K562 (cell line): ENCODE data around the genes MERTK and CKAP2L.

DNA sequence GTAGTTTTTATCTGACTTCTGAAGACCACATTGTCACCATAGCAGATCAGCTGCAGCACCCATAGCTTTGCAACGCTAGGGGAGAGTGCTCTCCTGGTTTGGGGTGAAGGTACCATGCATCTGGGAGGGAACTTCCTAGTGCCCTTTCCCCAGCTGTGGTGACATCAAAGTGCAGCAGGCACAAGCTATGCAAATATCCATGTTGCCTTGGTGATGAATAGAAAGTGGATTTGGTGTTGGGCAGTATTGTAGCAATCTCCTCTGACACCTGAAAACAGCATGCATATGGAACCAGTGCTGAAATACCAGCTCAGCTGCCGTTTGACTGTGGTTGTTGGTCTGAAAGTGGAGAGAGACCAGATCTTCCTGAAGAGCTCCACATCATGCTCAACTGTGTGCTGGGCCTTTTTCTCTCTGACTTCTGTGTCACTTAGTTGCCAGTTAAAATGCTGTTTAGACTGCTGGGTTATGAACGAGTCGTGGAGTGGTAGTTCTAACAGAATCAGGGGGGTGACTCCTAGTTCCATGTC, 37.1 kb downstream of the BCL2L11 start:
- RAMPAGE, long total RNA: no peak
- RRBS: no CpG with 5 or more reads among the region's 4 CpGs
PRO-cap:
- standard: no peak
- CoPRO, capped RNA only, 2 experiments: no peak in any of the 2 experiments
- CoPRO, capped and uncapped RNA, 2 experiments: no peak in any of the 2 experiments
- CoPRO, uncapped RNA only, 2 experiments: peak in 1 of 2 experiments; most common minus-strand start position 283 of the sequence (in 1)
CAGE:
- cytosol, long polyA plus RNA: no peak
- long polyA plus RNA: no peak
- nucleolus, long total RNA: no peak
- nucleus, long polyA plus RNA: no peak

DNA sequence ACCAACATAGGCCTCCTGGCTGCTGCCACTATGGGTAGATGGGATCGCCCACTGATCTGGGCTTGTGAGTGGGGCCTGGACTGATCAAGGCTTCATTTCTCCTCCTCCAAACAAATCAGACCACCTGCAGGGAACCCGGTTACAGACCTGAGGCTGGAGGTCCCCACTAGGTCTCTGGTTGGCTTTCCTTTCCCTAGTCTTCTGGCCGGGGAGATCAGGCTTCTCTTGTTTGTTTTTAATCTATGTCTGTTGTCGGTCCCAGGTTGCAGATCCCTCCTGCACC, 253.3 kb downstream of the ANAPC1 start:
- RAMPAGE, long total RNA: no peak
- RRBS: no CpG with 5 or more reads among the region's 4 CpGs
PRO-cap:
- standard: no peak
- CoPRO, capped RNA only, 2 experiments: no peak in any of the 2 experiments
- CoPRO, capped and uncapped RNA, 2 experiments: no peak in any of the 2 experiments
- CoPRO, uncapped RNA only, 2 experiments: no peak in any of the 2 experiments
CAGE:
- cytosol, long polyA plus RNA: no peak
- long polyA plus RNA: no peak
- nucleolus, long total RNA: no peak
- nucleus, long polyA plus RNA: no peak

- RAMPAGE, long total RNA: no peak
- RRBS: no CpG with 5 or more reads among the region's 2 CpGs
PRO-cap:
- standard: no peak
- CoPRO, capped RNA only, 2 experiments: no peak in any of the 2 experiments
- CoPRO, capped and uncapped RNA, 2 experiments: no peak in any of the 2 experiments
- CoPRO, uncapped RNA only, 2 experiments: no peak in any of the 2 experiments
CAGE:
- cytosol, long polyA plus RNA: no peak
- long polyA plus RNA: no peak
- nucleolus, long total RNA: no peak
- nucleus, long polyA plus RNA: no peak
Measured at GRCh38 chr2:111736231-111736543, 147.8 kb downstream of the ANAPC1 start.

DNA sequence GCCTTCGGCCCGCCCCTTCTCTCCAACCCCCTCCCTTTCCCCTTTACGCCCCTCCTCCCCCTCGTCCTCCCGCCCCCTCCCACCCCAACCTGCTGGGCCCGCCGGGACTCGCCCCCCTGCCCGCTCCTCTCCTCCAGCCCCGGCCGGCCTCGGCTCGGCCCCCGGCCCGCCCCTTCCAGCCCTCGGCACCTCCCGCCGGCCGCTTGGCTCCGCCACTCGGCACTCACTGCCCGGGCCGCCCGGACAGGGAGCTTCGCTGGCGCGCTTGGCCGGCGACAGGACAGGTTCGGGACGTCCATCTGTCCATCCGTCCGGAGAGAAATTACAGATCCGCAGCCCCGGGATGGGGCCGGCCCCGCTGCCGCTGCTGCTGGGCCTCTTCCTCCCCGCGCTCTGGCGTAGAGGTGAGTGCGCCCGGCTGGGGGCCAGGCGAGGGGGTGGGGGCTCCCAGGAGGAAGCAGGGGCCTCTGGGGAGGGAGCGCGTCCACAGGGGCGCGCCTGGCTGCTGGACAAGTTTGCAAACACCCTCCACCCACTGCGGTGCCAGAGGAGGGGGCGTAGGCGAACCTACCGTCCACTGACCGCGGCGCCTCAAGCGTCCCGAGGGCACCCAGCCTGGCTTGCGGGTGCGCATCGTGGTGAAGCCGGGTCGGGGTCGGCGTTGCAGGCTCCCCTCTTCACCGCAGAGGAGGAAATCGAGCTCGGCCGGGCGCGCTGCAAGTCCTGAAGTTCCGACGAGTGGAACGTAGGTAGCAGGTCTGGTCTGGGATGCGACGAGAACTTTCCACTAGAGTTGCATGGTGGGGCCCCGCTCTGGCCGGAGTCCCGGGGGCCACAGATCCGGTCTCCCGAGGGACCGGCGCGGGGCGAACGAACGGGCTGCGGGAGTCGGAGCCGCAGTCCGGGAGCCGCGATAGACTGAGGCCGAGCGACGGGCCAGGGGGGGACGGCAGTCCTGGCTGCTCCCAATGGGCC, at the start of gene MERTK:
Gene MERTK, plus strand, starts transcription at position 215 of the 975 bp plus-strand sequence.
- RAMPAGE, long total RNA: no peak
- RRBS: 35% methylated on average over 32 of the region's 96 CpGs
PRO-cap:
- standard: bidirectional peak, plus-strand start at position 215 of the sequence, minus-strand start outside the sequence; unidirectional peak, minus-strand start at position 395 of the sequence
- CoPRO, capped RNA only, 2 experiments: peak in 2 of 2 experiments; most common plus-strand start position 215 of the sequence (in 2)
- CoPRO, capped and uncapped RNA, 2 experiments: peak in 2 of 2 experiments; most common plus-strand start position 215 of the sequence (in 2)
- CoPRO, uncapped RNA only, 2 experiments: peak in 1 of 2 experiments; most common plus-strand start position 215 of the sequence (in 1); most common minus-strand start position 115 of the sequence (in 1)
CAGE:
- cytosol, long polyA plus RNA: no peak
- long polyA plus RNA: no peak
- nucleolus, long total RNA: no peak
- nucleus, long polyA plus RNA: no peak

DNA sequence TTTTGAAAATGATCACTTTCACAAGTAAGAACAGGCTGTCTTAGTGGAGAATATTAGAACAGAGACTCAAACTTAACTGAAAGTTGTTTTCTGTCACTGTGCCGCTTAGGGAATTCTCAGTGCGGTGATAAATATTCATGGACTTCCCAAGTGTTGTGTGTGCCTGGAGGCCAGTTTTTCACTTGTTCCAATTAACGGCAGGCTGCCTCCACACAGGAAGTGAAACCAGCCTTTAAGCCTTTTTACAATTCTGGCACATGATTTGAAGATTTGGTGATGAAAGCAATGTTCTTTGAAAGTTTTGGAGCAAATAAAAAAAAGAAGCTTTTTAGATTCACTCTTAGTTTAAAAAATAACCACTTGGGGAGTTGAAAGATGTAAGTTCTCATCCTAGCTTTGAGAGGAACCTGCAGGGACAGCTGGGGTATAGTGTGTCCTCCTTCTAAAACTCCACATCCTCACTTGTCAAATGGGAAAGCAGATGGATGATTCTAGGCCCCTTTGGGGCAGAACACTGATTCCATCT, 8.1 kb downstream of the MERTK start:
- RAMPAGE, long total RNA: no peak
- RRBS: no CpG with 5 or more reads among the region's 3 CpGs
PRO-cap:
- standard: no peak
- CoPRO, capped RNA only, 2 experiments: no peak in any of the 2 experiments
- CoPRO, capped and uncapped RNA, 2 experiments: no peak in any of the 2 experiments
- CoPRO, uncapped RNA only, 2 experiments: no peak in any of the 2 experiments
CAGE:
- cytosol, long polyA plus RNA: no peak
- long polyA plus RNA: no peak
- nucleolus, long total RNA: no peak
- nucleus, long polyA plus RNA: no peak

- RAMPAGE, long total RNA: no peak
- RRBS: no CpG with 5 or more reads among the region's 33 CpGs
PRO-cap:
- standard: no peak
- CoPRO, capped RNA only, 2 experiments: no peak in any of the 2 experiments
- CoPRO, capped and uncapped RNA, 2 experiments: no peak in any of the 2 experiments
- CoPRO, uncapped RNA only, 2 experiments: no peak in any of the 2 experiments
CAGE:
- cytosol, long polyA plus RNA: no peak
- long polyA plus RNA: no peak
- nucleolus, long total RNA: no peak
- nucleus, long polyA plus RNA: no peak
Measured at GRCh38 chr2:112055780-112056255, 749 bp downstream of the TMEM87B start.

GRCh38 chr2:112181650-112182353, 43.6 kb downstream of the FBLN7 start:
- RAMPAGE, long total RNA: no peak
- RRBS: 84% methylated on average over 21 of the region's 53 CpGs
PRO-cap:
- standard: no peak
- CoPRO, capped RNA only, 2 experiments: no peak in any of the 2 experiments
- CoPRO, capped and uncapped RNA, 2 experiments: no peak in any of the 2 experiments
- CoPRO, uncapped RNA only, 2 experiments: no peak in any of the 2 experiments
CAGE:
- cytosol, long polyA plus RNA: no peak
- long polyA plus RNA: no peak
- nucleolus, long total RNA: no peak
- nucleus, long polyA plus RNA: no peak

DNA sequence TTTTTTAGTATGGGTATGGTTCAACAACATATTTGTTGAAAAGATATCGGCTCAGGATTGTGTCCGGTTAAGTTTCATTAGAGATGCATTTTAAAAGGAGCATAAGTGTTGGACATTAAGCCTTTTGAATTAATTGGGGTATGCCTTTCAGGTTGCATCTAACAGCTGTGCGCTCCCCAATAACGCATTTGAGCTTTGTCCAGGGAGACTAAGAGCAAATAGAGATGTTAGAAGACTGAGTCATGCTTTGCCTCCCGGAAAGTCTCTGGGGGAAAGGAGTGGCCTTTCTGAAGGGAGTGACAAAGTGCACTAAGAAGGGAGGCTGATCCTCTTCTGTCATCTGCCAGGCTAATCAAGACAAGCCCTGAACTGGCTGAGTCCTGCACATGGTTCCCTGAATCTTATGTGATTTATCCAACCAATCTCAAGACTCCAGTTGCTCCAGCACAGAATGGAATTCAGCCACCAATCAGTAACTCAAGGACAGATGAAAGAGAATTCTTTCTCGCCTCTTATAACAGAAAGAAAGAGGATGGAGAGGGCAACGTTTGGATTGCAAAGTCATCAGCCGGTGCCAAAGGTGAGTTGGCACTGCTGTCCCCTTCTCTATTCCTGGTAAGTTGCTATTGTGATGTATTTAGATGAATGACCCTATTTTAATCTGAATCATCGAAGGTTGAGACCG, 12.0 kb downstream of the TTL start:
- RAMPAGE, long total RNA: no peak
- RRBS: no CpG with 5 or more reads among the region's 10 CpGs
PRO-cap:
- standard: no peak
- CoPRO, capped RNA only, 2 experiments: no peak in any of the 2 experiments
- CoPRO, capped and uncapped RNA, 2 experiments: no peak in any of the 2 experiments
- CoPRO, uncapped RNA only, 2 experiments: no peak in any of the 2 experiments
CAGE:
- cytosol, long polyA plus RNA: no peak
- long polyA plus RNA: no peak
- nucleolus, long total RNA: no peak
- nucleus, long polyA plus RNA: no peak

DNA sequence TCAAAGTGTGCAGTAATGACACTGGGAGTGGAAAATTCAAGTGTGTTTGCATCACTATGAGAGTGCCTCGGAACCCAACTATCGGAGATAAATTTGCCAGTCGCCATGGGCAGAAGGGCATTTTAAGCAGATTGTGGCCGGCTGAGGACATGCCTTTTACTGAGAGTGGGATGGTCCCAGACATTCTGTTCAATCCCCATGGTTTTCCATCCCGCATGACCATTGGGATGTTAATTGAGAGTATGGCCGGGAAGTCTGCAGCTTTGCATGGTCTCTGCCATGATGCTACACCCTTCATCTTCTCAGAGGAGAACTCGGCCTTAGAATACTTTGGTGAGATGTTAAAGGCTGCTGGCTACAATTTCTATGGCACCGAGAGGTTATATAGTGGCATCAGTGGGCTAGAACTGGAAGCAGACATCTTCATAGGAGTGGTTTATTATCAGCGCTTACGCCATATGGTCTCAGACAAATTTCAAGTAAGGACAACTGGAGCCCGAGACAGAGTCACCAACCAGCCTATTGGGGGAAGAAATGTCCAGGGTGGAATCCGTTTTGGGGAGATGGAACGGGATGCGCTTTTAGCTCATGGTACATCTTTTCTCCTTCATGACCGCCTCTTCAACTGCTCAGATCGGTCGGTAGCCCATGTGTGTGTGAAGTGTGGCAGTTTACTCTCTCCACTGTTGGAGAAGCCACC, 9.4 kb upstream of the CHCHD5 start:
- RAMPAGE, long total RNA: no peak
- RRBS: no CpG with 5 or more reads among the region's 17 CpGs
PRO-cap:
- standard: no peak
- CoPRO, capped RNA only, 2 experiments: no peak in any of the 2 experiments
- CoPRO, capped and uncapped RNA, 2 experiments: no peak in any of the 2 experiments
- CoPRO, uncapped RNA only, 2 experiments: peak in 2 of 2 experiments; most common plus-strand start position 233 of the sequence (in 2); most common minus-strand start position 82 of the sequence (in 1)
CAGE:
- cytosol, long polyA plus RNA: no peak
- long polyA plus RNA: no peak
- nucleolus, long total RNA: no peak
- nucleus, long polyA plus RNA: no peak

- RAMPAGE, long total RNA: no peak
- RRBS: no CpG with 5 or more reads among the region's 12 CpGs
PRO-cap:
- standard: unidirectional peak, plus-strand start at chr2:112644415
- CoPRO, capped RNA only, 2 experiments: no peak in any of the 2 experiments
- CoPRO, capped and uncapped RNA, 2 experiments: no peak in any of the 2 experiments
- CoPRO, uncapped RNA only, 2 experiments: no peak in any of the 2 experiments
CAGE:
- cytosol, long polyA plus RNA: no peak
- long polyA plus RNA: no peak
- nucleolus, long total RNA: no peak
- nucleus, long polyA plus RNA: no peak
Measured at GRCh38 chr2:112644081-112644948, 1.4 kb upstream of the SLC20A1 start.

DNA sequence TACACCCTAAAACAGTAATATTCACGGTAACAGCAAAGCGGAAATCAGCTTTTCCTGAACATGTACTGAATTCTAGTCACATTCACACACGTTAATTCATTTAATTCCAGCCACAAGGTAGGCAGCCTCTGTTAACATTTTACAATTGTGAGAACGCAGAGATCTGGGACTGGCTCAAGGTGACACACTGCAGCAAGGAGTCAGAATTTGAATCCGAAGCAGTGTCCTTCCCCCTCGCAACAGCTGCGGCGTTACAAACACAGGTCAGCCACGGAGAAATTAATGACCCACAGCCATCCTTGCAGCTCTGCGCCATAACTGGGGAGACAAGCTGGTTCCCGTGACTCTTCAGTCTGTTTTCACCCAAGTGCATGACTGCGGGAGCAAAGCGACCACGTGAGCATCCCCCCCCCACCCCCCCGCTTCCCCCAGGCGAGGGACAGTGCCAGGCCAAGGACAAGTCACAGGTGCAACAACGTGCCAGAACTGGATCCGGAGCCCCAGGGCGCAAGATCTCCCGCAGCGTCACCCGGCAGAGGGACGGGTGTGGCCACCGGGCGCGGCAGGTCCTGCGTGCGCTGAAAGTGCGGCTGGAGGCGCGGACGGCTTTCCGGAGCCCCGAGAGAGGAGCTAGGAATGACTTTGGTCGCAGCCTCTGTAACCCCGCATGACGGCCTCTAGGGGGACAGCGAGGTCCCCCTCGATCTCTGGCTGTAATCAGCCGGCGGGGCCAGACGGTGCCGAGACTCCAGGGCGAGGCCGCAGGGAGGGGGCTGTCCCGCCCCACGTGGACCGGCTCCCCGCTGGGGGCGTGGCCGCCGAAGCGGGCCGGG, 574 bp upstream of the SLC20A1 start:
- RAMPAGE, long total RNA: no peak
- RRBS: 2% methylated on average over 29 of the region's 54 CpGs
PRO-cap:
- standard: bidirectional peak, plus-strand start at position 535 of the sequence, minus-strand start at position 320 of the sequence; bidirectional peak, plus-strand start outside the sequence, minus-strand start at position 769 of the sequence
- CoPRO, capped RNA only, 2 experiments: peak in 2 of 2 experiments; most common plus-strand start position 453 of the sequence (in 1); most common minus-strand start position 634 of the sequence (in 2)
- CoPRO, capped and uncapped RNA, 2 experiments: peak in 2 of 2 experiments; most common plus-strand start position 476 of the sequence (in 1); most common minus-strand start position 320 of the sequence (in 2)
- CoPRO, uncapped RNA only, 2 experiments: peak in 2 of 2 experiments; most common plus-strand start position 429 of the sequence (in 1); most common minus-strand start position 703 of the sequence (in 2)
CAGE:
- cytosol, long polyA plus RNA: no peak
- long polyA plus RNA: no peak
- nucleolus, long total RNA: no peak
- nucleus, long polyA plus RNA: no peak

GRCh38 chr2:112650569-112651563, 5.1 kb downstream of the SLC20A1 start:
- RAMPAGE, long total RNA: no peak
- RRBS: no CpG with 5 or more reads among the region's 5 CpGs
PRO-cap:
- standard: no peak
- CoPRO, capped RNA only, 2 experiments: peak in 1 of 2 experiments; most common plus-strand start chr2:112651379 (in 1)
- CoPRO, capped and uncapped RNA, 2 experiments: peak in 1 of 2 experiments; most common plus-strand start chr2:112651017 (in 1)
- CoPRO, uncapped RNA only, 2 experiments: peak in 2 of 2 experiments; most common plus-strand start chr2:112650799 (in 1)
CAGE:
- cytosol, long polyA plus RNA: no peak
- long polyA plus RNA: no peak
- nucleolus, long total RNA: no peak
- nucleus, long polyA plus RNA: no peak

DNA sequence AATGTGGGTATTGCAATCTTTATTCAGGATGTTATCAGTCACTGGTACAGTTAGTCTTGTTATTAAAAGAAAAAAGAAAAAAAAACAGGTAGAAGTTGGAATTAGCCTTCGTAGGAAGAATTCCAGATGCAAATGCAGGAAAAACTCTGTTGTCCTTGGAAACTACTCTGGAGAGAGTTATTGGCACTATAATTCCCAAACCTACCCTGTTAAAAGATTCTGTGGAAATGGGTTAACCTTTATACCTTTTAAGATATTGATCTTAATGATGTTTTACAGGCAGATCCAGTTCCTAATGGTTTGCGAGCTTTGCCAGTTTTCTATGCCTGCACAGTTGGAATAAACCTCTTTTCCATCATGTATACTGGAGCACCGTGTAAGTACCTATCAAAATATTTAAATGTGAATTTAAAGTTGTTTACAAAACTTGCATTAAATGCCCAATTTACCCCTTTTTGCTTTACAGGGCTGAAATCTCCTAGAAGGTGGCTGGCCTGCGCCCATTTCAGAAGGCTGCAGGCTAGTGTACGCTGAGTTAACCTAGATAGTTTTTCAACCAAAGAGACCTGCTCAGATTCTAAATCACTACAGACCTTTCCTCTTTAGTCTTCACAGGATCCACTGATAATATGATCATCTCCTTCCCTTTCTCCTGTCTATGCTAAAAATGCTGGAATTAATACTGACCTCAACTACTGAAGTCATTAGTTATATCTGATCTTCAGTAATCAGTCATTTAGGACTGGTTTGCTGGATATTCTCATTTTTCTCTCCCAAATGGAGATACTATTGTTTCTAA, 6.9 kb downstream of the SLC20A1 start:
- RAMPAGE, long total RNA: no peak
- RRBS: no CpG with 5 or more reads among the region's 5 CpGs
PRO-cap:
- standard: no peak
- CoPRO, capped RNA only, 2 experiments: peak in 1 of 2 experiments; most common plus-strand start position 453 of the sequence (in 1)
- CoPRO, capped and uncapped RNA, 2 experiments: no peak in any of the 2 experiments
- CoPRO, uncapped RNA only, 2 experiments: peak in 2 of 2 experiments; most common plus-strand start position 189 of the sequence (in 1)
CAGE:
- cytosol, long polyA plus RNA: no peak
- long polyA plus RNA: no peak
- nucleolus, long total RNA: no peak
- nucleus, long polyA plus RNA: no peak

DNA sequence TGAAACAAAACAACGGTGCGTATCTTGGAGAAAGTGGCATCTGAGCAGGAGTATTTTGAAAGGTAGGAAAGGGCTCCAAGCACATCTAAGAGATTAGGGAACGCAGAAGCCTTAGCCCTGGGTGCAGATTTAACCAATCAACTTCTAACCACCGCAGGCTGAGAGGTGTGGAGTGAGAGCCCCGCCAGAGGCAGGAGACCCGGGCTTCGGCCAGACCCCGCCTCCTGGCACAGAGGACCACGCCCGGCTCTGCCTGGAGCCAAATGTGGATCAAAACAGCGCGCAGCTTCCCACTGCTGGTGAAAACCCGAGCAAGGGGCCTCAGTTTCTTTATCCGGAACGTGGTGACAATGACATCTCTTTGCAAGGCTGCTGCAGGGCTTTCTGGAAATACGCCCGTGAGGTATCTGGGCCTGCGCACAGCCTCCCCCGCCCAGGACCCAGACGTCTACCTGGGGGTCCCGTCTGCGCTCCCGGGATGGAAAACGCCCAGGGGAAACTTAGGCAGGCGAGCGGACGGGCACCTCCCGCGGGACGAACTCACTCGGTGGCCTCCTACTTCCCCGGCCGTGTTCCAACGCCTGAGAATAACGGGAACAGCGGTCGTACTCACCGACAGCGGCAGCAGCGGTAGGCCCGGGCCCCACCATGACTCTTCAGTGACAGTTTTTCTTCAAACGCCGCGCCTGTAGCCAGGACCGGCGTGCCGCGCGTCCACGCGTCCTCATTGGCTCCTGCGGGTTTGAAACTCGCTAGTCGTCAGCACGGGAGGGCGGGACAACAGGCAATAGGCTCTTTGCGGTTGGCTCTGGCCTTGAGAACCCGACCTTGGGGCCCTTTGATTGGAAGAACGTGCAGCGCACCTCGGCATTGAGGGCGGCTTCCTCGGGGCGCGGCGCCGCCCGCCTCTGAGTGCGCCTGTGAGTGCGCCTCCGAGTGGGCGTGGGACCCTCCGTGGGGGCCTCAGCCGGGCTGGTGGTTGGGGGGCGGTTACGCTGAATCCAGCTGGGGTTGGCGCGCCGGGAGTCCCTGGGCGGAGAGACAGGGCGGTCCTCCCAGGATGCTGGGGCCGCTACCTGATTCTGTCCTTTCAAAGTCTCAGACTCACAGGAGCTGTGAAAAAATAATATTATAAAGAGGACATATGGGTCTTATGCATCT, at the start of gene CKAP2L:
Gene CKAP2L, minus strand, starts transcription at position 661 of the 1,161 bp plus-strand sequence.
- RAMPAGE, long total RNA: start-site peak on the minus strand centred at position 682 of the sequence, 58 bp wide, 1,189 and 611 reads in 2 replicates
- RRBS: 2% methylated on average over 31 of the region's 82 CpGs
PRO-cap:
- standard: unidirectional peak, plus-strand start at position 240 of the sequence; bidirectional peak, plus-strand start at position 870 of the sequence, minus-strand start at position 661 of the sequence
- CoPRO, capped RNA only, 2 experiments: peak in 2 of 2 experiments; most common plus-strand start position 870 of the sequence (in 2); most common minus-strand start position 661 of the sequence (in 1)
- CoPRO, capped and uncapped RNA, 2 experiments: peak in 2 of 2 experiments; most common plus-strand start position 870 of the sequence (in 2); most common minus-strand start position 729 of the sequence (in 2)
- CoPRO, uncapped RNA only, 2 experiments: peak in 1 of 2 experiments; most common plus-strand start position 306 of the sequence (in 1); most common minus-strand start position 57 of the sequence (in 1)
CAGE:
- cytosol, long polyA plus RNA: start-site peak on the minus strand centred at position 667 of the sequence, 19 bp wide, 453 and 267 reads in 2 replicates
- long polyA plus RNA: start-site peak on the minus strand centred at position 665 of the sequence, 21 bp wide, 149 and 476 reads in 2 replicates
- nucleolus, long total RNA: no peak
- nucleus, long polyA plus RNA: start-site peak on the plus strand centred at position 264 of the sequence, 5 bp wide, 17 and 27 reads in 2 replicates; start-site peak on the minus strand centred at position 675 of the sequence, 31 bp wide, 312 and 372 reads in 2 replicates

DNA sequence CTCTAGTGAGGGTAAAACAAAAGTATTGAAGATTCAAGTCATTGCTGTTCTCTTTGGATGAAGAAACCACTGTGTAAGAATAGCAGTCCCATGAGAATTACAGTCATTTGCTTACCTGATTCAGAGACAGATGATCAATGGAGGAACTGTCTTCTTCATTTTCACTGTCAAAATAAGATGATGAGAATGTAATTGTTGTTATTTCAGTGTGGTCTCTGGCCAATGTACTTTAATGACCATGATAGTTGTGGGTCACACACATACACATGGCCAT, 1.8 kb downstream of the IL1A start:
- RAMPAGE, long total RNA: no peak
PRO-cap:
- standard: no peak
- CoPRO, capped RNA only, 2 experiments: no peak in any of the 2 experiments
- CoPRO, capped and uncapped RNA, 2 experiments: no peak in any of the 2 experiments
- CoPRO, uncapped RNA only, 2 experiments: no peak in any of the 2 experiments
CAGE:
- cytosol, long polyA plus RNA: no peak
- long polyA plus RNA: no peak
- nucleolus, long total RNA: no peak
- nucleus, long polyA plus RNA: no peak

- RAMPAGE, long total RNA: no peak
- RRBS: no CpG with 5 or more reads among the region's 2 CpGs
PRO-cap:
- standard: no peak
- CoPRO, capped RNA only, 2 experiments: no peak in any of the 2 experiments
- CoPRO, capped and uncapped RNA, 2 experiments: no peak in any of the 2 experiments
- CoPRO, uncapped RNA only, 2 experiments: no peak in any of the 2 experiments
CAGE:
- cytosol, long polyA plus RNA: no peak
- long polyA plus RNA: no peak
- nucleolus, long total RNA: no peak
- nucleus, long polyA plus RNA: no peak
Measured at GRCh38 chr2:112817845-112818682, 18.5 kb downstream of the IL1B start.

DNA sequence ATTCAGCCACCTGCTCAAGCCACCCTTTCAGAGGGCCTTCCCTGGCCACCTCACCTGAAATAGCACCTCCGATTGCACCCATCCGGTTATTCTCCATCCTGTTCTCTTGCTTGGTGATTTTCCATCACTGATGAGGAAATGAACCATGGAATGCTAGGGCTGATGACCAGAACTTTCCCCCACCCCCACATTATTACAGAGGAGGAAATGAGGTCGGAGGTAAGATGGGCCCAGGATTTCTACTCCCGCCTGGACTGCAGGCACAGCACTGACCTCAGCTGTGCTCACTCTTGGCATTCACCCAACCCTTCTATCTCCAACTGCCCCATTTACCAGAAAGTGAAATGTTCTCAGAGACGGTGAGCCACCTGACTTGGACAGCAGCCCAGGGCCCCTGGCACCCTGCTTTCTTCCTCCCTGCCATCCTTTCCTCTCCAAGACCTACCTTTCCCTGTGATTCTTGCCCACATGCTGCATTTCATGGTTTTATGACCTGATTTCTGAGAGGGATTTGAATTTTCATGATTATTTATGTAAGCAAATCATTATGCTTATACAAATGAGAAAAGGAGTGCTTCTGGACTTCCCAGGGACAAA, 12.3 kb downstream of the IL1B start:
- RAMPAGE, long total RNA: no peak
- RRBS: no CpG with 5 or more reads among the region's 5 CpGs
PRO-cap:
- standard: no peak
- CoPRO, capped RNA only, 2 experiments: no peak in any of the 2 experiments
- CoPRO, capped and uncapped RNA, 2 experiments: no peak in any of the 2 experiments
- CoPRO, uncapped RNA only, 2 experiments: no peak in any of the 2 experiments
CAGE:
- cytosol, long polyA plus RNA: no peak
- long polyA plus RNA: no peak
- nucleolus, long total RNA: no peak
- nucleus, long polyA plus RNA: no peak

- RAMPAGE, long total RNA: no peak
- RRBS: no CpG with 5 or more reads among the region's 8 CpGs
PRO-cap:
- standard: no peak
- CoPRO, capped RNA only, 2 experiments: no peak in any of the 2 experiments
- CoPRO, capped and uncapped RNA, 2 experiments: no peak in any of the 2 experiments
- CoPRO, uncapped RNA only, 2 experiments: no peak in any of the 2 experiments
CAGE:
- cytosol, long polyA plus RNA: no peak
- long polyA plus RNA: no peak
- nucleolus, long total RNA: no peak
- nucleus, long polyA plus RNA: no peak
Measured at GRCh38 chr2:112833345-112833708, 3.3 kb downstream of the IL1B start.